Bronchial lymph node (tissue), 1 donor: ENCODE measurements around a stretch of chr7.

DNA sequence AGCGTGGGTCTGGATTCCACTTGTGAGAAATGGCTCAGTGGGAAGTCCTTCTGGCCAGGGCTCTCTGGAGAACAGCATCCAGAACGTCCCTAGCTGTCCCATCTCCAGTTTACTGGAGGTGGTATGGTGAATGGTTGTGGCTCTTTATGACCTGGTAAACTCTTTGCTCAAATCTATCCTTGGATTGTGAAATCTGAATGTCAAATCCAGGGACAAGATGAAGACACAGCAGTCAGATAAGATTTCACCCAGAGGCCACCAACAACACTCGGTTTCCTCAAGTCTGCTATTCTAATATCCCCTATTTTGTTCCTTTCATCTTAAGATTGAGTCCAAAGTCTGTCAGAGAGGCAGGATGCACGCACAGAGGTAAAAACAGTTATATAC is 287.0 kb downstream of the TNS3 start:
- PRO-cap: no peak

DNA sequence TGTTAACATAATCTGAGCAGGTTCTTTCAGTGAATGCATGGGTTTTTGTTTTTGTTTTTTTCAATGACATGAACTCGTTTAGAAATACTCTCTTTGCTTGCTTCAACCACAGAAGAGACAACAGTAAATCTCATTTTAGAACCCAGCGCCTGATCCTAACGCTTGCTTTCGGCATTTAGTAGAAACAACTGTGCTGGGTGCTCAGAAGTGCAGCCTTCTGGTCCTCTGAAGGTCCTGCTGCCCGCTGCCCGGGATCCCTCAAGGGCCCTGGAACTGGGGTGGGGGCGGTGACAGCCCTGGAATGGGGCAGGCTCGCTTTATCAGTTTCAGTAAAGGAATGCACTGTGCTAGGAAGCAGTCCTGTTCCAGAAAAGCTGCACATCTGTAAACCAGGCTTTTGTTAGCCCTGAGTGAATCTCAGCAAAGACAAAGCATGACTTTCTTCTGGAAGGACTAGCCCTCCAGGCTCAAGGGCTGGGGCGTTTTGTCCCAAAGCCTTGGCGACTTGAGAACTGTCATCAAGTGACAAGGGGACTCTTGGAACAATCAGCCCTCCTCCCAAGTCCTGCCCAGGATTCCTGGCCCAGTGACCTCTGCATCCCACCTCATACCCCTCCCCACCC is 254.6 kb downstream of the TNS3 start:
- PRO-cap: no peak

GRCh38 chr7:47333890-47334293 is 248.0 kb downstream of the TNS3 start:
- PRO-cap: no peak

- PRO-cap: no peak
Observed at GRCh38 chr7:47377557-47378150, 204.3 kb downstream of the TNS3 start.

DNA sequence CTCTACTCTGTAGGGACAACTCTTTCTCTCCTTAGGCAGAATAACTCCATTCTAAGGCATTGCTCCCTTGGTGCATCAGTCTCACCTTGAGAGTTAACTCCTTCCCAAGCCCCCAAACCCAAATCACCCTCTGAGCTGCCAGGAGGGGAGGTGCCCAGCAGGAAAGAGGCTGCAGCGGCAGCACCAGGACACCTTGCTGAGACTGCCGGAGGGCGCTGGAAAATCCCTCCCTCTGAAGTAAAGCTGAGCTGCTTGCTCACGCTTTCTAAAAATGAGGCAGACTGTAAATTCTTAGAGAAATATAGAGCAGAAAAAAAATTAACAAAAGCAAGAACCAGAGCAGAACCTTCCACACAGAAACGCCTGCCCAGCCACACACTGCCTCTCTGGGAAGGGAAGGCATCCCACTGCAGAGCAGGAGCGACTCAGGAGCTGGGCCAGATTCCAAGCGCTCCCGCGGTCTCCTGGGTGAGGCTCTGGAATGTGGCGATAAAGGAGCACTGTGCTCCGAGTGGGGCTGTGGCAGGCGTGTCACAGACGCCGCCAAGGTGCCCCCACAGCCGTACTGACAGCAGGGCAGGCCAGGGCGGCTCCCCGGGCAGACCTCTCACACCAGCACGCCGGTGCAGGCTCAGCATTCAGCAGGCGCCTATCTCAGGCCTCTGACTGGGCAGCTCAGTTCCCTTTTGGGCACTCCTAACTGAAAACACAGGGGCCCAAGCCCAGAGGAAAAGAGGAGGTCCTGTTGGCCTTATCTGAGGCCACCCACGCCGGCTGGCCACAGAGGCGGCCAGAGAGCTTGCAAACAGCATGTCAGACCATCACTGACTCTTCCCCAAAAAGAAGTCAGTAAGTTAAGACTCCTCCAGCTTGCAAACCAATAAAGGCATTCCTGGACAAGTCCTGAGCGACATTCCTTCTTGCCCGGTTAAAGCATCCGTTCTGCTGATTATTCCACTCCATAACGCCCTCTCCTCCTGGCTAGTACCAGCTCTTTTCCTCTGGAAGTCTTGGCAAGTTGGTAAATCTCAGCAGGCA is 202.0 kb downstream of the TNS3 start:
- PRO-cap: no peak

DNA sequence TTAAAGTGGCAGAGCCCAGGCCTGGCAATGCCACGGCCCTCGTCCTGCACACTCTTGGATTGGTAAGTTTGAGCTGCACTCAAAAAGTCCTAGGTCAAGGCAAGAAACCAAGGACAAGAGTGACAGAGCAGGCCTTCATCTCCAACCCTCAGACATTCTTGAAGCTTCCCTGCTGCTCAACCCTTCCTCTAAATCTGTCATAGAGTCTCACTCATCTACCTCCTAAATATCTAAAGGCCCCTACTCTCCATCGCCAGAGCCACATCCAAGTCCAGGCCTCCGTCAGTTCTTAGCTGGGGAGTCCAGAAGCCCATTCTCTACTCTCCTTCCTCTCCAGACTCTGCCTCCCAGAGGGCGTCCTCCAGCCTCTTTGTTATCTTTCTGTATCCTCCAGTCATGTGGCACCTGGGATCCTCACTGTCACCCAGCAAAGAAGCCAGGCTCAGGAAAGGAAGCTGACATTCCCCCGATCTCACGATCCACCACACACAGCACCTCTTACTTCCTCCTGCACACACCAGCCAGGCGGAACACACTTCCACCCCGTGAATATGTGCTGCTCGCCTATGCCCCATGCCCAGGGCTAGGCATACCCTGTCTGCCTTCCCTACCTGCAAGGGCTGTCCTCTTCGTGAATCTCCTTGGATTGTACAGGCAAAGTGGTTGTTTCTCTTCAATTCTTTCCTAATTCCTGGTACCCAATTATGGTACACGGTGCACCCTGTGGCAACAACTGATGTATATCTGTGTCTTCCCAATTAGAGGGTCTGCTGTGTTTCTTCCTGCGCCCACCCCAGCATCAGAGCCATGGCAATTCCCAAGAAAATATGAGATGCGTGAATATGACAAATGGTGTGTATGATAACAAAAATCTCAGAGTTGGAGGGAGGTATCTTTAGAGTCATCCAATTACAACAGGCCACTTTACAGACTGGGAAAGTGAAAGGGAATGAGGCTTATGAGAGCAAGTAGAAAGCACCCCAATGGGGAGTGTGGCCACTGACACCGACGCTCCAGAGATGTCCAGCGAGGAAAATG is 191.0 kb downstream of the TNS3 start:
- PRO-cap: no peak

GRCh38 chr7:47401075-47401365 is 180.9 kb downstream of the TNS3 start:
- PRO-cap: no peak

GRCh38 chr7:47481088-47481547 is 100.8 kb downstream of the TNS3 start:
- PRO-cap: bidirectional peak, plus-strand start at chr7:47481440, minus-strand start at chr7:47481288

DNA sequence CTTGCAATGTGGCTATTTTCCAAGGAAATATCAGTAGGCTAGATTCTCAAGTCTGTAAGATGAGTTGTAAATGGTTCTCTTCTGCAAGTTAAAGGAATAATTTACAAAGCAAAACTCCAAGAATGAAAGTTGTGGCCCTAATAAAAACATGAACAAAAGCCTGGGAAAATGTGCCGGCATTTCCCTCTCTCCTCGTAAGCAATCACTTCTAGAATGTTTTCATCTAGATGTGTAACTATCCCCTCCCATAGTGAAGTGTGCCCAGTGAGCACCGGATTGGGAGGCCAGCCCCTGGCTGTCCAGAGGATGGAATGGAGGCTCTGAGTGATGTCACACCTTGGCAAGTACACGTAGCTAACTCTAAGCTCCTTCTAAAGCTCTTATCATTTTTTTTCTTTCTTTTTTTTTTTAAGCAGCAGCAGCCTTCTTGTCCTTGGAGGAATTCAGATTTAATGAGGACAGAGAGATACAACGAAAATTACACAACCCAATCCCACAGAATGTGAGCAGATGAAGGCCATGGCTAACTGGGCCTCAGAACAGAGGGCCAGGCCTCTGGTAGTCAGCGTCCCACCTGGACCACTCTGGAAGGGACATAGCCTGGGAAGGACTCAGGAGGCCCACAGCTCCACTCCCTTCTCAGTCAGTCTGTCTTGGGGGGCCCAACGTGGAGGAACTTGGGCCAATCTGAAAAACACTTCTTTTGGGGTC is 11.3 kb downstream of the TNS3 start:
- PRO-cap: unidirectional peak, minus-strand start at position 204 of the sequence; bidirectional peak, plus-strand start at position 264 of the sequence, minus-strand start at position 204 of the sequence

- PRO-cap: no peak
Observed at GRCh38 chr7:47610048-47610564, 28.2 kb upstream of the TNS3 start.

- PRO-cap: unidirectional peak, minus-strand start at chr7:47622314
Observed at GRCh38 chr7:47622108-47622852, 40.4 kb upstream of the TNS3 start.

GRCh38 chr7:47969497-47969973 is 9.9 kb downstream of the HUS1 start:
- PRO-cap: unidirectional peak, plus-strand start at chr7:47969698

GRCh38 chr7:47999977-48000558 is 20.7 kb upstream of the HUS1 start:
- PRO-cap: no peak

- PRO-cap: bidirectional peak, plus-strand start at chr7:48096568, minus-strand start at chr7:48096451
Observed at GRCh38 chr7:48096346-48096858, 7.3 kb downstream of the UPP1 start.

GRCh38 chr7:49630793-49631128 is 142.7 kb upstream of the VWC2 start:
- PRO-cap: no peak

DNA sequence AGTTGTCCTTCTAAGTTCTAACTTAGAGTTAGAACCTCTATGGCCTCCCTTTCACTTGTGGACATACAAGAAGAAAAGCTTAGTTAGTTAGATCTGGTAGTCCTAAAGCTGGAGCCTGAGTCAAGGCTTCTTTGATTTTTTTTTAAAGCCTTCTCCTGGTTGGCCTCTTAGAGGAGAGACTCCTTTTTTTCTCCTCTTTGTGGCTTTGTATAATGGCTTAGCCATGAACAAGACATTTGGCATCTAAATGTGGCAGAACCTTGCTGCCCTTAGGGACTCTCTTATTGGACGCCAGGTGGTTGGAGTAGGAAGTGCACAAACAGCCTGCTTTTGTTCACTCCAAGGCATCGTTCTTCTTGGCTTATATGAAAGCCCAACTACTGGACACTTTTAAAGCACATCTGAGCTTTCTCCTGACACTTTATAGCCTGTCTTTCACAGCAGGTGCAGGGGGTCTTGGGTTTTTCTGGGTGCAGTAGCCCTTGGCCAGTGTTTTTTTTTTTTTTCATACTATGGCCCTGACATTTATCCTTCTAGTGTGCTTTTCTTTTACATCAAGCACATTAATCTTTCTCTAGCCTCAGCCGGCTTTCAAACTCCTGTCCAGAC is 25.0 kb downstream of the ZPBP start:
- PRO-cap: no peak

- PRO-cap: no peak
Observed at GRCh38 chr7:50308131-50308432, 3.6 kb downstream of the IKZF1 start.

DNA sequence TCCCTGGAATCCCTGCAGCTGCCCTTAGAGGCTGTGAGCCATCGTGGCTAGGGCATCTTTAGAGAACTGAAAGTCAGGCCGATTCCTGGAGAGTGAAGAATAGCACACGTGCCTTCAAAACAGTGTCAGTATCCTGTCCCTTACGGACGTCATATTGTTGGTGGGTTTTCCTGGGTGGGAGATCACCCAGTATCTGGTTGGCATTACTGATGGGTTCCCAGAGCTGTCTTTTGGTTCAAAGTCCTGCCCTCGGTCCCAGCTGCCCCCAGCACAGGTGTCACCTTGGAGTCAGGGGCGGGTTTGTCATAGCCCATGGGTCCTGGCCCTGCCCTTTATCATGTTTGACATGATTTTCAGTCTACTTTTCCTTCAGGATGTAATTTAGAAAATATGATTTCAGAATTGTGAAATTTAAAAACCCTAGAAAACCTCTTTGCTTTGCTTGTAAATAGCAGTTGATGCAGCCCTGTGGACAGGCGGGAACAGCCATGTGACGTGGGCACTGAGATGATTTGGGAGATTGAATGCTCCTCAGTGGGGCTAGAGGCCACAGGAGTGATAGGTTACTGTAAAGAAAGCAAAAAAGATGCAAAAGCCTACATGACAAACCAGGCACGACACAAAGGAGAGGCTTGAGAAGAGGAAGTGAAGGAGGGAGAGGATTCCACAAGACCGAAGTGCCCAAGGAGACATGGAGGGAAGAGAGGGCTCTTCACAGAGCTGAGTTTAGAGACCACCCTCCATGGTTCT is 25.5 kb downstream of the IKZF1 start:
- PRO-cap: no peak

GRCh38 chr7:50330599-50331390 is 26.3 kb downstream of the IKZF1 start:
- PRO-cap: bidirectional peak, plus-strand start at chr7:50330894, minus-strand start at chr7:50330828

DNA sequence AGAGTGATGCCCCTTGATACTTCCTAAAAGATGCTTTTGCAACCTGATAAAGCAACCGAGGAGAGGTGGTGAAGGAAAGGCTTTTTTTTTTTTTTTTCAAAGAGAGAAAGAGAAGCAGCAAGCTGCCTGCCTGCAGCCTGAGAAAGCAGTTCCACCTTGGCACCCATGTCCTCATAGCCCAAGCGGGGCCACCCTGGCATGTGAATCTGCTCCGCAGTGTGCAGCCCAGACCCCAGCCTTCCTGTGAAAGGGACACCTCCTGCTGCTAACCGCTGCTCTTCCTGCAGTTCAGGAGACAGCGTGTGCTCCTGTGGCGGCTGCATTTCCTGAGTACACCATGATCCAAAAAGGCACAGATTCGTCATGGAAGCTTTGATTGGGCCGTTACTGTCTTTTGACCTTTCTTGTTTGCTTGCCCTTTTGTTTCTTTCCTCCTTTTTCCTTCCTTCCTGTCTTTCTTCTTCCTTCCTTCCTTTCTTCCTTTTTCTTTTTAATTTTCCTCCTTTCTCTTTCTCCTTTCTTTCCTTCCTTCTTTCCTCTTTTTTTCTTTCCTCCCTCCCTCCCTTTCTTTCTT is 38.1 kb downstream of the IKZF1 start:
- PRO-cap: unidirectional peak, minus-strand start at position 243 of the sequence